Paraaortic lymph node (tissue), 1 donor: ENCODE results near the genes FXYD3, USF2, GAPDHS and PMIS2.

DNA sequence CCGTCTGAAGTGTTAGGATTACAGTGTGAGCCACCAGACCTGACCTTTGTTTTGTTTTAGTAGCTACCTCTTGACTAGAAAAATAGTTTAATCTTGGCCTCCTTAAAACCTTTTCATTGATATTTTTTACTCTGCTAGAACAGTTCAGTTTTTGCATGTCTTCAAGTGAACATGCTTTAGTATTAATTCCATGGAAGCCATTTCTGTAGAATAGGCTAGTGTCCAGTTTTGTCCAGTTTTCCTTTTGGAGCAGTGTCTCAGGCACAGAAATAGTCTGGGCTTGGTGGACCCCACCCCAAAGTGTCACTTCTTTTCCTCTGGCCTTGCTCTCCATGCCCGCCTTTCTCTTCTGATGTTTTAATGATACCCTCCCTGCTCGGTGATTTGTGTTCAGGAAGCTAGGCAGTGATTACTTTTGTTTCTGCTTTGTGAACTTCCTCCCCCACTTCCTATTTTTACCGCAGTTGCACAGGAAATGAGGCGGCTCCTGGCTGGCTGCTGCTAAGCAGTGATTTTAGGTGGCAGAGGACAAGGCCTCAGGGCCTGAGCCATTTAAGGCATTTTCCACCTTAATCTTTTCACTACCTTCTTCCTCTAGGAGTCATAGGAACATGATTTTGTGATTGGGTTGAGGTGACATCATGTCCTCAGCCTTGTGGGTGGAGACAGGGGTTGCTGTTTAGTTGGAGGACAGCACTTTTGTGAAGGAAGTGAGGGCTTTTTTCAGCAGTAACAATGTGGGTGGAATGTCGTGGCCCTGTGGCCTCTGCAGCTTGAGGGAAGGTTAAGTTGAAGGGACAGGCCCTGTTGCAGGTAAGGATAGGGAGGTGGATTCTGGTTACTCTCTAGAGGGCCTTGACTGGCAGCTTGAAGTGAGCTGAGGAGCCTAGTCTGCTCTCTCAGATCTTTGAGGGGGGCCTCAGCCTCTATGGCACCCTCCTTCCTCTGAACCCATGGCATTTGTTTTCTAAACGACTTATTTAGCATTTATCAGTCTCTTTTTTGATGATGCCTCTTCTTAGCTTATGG lies 15.6 kb downstream of the GARRE1 start:
- PRO-cap, result bidirectional peak, plus-strand start at position 517 of the sequence, minus-strand start at position 305 of the sequence

- PRO-cap, result bidirectional peak, plus-strand start at chr19:34332689, minus-strand start at chr19:34332519
Observed at GRCh38 chr19:34332340-34332741, 32.7 kb upstream of the GPI start.

DNA sequence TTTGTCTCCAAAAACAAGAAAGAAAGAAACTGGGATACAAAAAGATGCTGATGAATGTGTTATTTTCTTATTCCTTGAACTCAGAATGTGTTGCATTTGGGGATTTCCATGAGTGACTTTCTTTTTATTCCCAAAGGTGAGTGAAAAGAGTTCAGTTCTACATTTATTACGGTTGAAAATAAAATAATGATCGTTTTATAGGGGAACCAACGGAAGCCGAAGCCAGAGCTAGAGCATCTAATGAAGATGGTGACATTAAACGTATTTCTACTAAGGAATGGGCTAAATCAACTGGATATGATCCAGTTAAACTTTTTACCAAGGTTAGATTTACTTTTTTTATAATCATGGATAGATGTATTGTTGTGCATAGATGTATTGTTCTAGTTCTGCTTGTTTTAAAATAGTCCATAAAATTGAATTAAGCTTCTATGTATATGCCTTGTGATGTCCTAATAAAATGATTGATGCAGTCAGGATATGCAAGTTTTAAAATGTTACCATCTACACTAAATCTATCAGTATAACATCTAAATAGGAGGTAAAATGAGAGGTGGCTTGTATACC lies 16.7 kb downstream of the UBA2 start:
- PRO-cap, result no peak

- PRO-cap, result no peak
Observed at GRCh38 chr19:34454235-34454831, 26.2 kb downstream of the UBA2 start.

GRCh38 chr19:34732822-34733097 lies 1.3 kb upstream of the ZNF181 start:
- PRO-cap, result no peak

GRCh38 chr19:34734448-34734757 lies 360 bp downstream of the ZNF181 start:
- PRO-cap, result no peak

GRCh38 chr19:35011211-35011661 lies 11.1 kb downstream of the GRAMD1A start:
- PRO-cap, result no peak

GRCh38 chr19:35106104-35106753 lies 9.4 kb upstream of the FXYD3 start:
- PRO-cap, result no peak

DNA sequence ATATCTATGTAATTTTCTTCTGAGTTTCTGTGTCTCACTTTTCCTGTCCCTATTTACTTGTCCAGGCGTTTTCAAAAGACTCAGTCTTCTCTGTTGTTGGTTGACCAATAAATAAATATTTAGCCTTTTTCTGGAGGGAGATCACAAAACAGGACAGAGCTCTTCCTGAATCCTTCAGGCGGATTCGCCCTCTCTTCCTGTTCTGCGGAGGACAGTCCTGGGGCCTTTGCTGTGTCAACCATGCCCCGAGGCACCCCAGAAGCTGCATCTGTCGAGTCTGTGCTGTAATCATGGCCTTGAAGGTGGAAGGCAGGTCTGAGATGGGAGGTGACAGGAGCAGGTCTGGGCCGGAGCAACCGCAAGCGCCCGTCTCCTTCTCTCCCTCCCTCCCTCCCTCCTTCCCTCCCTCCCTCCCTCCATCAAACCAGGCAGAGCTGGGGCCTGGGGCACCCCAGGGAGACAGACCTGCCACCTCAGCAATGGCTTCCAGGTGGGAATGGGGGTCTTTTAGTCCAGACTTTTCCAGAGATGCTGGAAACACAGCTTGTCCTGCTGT lies 4.7 kb upstream of the FXYD3 start:
- PRO-cap, result no peak

DNA sequence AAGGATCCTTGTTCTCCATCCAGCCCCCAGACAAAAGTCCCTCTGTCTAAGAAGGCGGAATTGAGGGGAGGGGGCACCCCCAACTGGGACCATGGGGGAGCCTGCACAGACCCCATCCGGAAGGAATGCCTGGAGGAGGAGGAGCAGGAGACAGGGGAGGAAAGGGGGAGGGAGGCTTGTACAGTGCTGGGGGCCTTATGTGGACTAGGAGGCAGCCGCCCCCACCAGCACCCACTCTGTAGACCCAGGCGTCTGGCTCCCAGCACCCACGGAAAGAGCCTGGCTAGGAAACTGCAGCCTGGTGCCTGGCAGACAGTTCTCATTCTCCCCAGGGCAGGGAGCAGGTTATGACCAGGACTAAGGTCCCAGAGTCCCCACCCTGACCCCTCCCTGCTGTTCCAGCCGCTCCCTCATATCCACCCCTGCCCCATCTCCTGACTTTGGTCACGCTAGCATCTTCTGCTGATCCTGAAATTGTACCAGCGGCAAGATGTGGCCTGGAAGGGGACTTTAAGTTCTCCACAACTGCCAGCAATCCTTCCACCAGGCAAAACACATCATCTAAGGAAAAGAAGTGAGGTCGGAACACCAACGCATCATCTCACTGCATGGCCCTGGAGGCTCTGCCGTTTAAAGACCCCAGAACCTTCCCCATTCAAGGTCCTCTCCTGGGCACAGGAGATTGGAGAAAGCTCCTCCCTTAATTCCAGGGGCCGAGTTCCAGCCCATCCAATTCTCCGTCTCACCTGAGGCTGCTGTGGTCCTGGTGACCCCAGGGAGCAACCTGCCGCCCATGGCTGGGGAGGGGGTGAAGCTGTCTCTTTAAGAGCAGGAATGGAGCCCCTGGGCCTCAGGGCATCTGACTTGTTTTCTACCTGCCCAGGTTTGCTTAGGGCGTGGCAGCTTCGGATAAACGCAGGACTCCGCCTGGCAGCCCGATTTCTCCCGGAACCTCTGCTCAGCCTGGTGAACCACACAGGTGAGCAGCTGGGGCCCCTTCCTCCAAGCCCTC lies at the start of gene FXYD3:
TSS of gene FXYD3 (plus strand) at position 443 of the 1,012 bp plus-strand sequence.
- PRO-cap, result no peak

- PRO-cap, result no peak
Observed at GRCh38 chr19:35119114-35119692, 3.6 kb downstream of the FXYD3 start.

DNA sequence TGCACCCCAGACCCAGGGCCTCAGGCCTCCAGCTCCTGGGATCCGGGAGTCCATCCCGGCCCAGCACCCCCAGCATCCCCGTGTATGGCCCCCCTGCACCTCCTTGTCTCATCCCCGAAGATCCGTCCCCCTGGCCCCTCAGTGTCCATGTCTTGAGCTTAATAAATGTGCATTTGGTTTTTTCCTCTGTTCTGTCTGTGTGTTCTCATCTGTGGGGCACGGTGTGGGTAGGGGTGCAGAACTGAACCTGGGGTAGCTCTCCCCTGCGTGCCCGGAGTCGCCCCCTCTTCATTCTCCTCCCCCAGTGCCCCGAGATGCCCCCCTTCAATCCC lies 455 bp upstream of the FXYD5 start:
- PRO-cap, result no peak

- PRO-cap, result bidirectional peak, plus-strand start at chr19:35268993, minus-strand start at chr19:35268920
Observed at GRCh38 chr19:35268772-35269188, at the start of gene USF2. USF2 (plus strand) TSS chr19:35268962.

DNA sequence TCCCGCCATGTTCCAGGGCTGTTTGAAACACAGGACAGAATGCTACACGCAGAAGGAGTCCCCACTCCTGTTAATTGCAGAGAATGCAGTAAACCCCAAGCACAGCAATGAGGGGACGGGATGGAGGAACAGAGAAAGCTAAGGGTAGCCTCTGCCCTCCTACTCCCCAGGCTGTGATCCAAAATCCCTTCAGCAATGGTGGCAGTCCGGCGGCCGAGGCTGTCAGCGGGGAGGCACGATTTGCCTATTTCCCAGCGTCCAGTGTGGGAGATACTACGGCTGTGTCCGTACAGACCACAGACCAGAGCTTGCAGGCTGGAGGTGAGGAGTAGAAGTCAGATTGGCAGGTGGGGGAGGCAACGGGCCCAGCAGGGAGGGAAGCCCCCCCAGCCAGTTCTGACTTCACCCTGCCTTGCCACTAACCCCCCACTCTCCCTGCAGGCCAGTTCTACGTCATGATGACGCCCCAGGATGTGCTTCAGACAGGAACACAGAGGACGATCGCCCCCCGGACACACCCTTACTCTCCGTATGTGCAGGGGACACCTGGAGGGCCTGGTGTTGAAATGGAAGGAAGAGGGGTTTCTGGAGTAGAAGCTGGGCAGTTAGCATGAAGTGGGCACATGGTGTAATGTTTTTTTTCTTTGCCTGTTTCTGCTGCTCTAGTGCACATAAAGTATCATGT lies 1.7 kb downstream of the USF2 start:
- PRO-cap, result no peak

DNA sequence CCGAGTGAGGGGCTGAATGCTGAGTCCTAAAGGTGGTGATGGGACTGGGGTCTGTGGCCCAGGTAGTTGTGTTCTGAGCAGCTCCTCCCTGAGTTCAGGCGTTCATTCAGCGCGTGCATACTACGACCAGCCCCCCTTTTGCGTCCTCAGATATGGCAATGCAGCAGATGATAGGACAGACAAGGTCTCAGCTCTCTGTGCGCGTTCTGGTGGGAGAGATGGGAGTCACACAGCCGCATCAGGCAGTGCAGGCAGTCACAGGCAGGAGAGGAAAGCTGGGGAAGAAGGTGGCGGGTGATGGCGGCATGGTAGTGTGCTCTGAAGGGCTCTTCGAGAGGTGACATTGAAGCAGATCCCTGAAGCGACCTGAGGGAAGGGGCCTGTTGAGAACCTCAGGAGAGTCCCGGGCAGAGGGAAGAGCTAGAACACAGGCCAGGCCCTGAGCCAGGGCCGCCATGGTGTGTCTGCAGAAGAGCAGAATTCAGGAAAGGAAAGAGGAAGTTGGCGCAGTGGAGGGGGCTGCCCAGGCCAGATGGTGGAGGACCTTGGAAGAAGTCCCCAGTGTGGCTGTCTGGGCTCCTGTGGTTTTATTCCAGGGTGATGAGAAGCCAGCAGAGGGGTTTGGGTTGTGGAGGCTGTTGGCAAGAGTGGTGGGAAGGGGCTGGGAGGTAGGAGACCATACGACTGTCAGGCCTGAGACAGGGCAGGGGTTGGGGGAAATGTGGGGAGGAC lies 3.4 kb downstream of the USF2 start:
- PRO-cap, result no peak

GRCh38 chr19:35280410-35280878 lies 1.9 kb upstream of the HAMP start:
- PRO-cap, result no peak

DNA sequence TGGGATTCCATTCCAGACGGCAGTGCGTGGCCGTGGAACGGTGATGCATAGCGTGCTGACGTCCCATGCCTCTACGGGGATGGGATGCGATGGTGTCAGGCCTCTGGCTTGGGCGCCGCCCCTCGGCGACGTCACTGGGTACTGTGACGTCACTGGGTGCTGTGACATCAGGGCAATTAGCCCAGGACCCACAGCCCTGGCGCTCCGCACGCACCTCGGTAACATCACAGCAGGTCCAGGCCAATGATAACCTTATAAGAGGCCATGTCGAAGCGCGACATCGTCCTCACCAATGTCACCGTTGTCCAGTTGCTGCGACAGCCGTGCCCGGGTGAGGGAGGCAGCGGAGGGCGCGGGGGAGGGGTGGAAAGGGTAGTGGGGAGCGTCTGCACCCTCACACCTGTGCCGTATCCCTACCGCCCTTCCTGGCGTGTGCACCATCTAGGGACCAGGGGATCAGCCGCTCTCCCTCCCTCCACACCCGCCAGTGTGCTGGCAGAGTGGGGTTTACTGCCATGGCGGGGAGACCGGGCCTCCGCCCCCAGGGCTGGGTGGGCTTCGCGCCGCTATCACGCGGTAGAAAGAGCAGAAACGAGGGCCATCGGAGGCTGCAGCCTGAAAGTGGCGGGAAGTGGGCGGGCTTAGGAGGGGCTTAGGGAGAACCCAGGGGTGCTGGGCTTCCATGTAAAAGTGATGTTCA lies at the start of gene GAPDHS:
TSS of gene GAPDHS (plus strand) at position 193 of the 700 bp plus-strand sequence.
- PRO-cap, result no peak

GRCh38 chr19:35534087-35534480 lies 828 bp downstream of the GAPDHS start:
- PRO-cap, result no peak

- PRO-cap, result no peak
Observed at GRCh38 chr19:35585807-35586225, at the start of gene PMIS2. PMIS2 (plus strand) TSS chr19:35586173.

DNA sequence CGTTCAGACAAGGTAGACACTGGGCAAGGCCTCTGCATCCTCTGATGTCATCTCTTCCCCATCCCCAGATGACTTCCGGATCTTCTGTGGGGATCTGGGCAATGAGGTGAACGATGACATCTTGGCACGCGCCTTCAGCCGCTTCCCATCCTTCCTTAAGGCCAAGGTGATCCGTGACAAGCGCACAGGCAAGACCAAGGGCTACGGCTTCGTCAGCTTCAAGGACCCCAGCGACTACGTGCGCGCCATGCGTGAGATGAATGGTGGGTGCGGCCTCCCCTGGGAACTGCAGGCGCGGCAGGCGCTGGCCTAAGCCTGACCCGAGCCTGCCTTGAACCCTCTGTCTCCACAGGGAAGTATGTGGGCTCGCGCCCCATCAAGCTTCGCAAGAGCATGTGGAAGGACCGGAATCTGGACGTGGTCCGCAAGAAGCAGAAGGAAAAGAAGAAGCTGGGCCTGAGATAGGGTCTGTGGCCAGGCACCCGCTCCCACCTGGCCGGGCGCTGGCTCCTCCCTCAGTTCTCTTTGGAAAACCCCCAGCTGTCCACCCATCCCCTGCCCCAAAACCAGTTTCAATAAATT lies 4.4 kb upstream of the ETV2 start:
- PRO-cap, result no peak